REH cell (cell line): ENCODE results near the gene AP1B1.

DNA sequence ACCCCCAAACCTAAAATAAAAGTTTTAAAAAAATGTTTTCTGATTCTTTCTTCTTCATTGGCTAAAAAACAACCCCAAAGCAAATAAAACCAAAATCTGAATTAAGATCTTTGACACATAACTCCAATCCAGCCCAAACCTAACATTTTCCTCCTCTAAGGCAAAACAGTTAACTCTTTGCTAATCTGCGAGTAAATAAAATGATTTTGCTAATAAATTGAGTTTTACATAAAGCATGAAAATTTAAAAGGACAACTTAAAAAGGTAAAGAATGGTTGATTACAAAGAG is 53.3 kb downstream of the PITPNB start:
- PRO-cap = no peak

- PRO-cap = no peak
Measured at GRCh38 chr22:27885834-27886565, 33.1 kb downstream of the PITPNB start.

- PRO-cap = no peak
Measured at GRCh38 chr22:27910866-27911267, 8.2 kb downstream of the PITPNB start.

- PRO-cap = no peak
Measured at GRCh38 chr22:27962759-27963159, 43.7 kb upstream of the PITPNB start.

- PRO-cap = no peak
Measured at GRCh38 chr22:28441635-28442172, 237.9 kb downstream of the TTC28 start.

DNA sequence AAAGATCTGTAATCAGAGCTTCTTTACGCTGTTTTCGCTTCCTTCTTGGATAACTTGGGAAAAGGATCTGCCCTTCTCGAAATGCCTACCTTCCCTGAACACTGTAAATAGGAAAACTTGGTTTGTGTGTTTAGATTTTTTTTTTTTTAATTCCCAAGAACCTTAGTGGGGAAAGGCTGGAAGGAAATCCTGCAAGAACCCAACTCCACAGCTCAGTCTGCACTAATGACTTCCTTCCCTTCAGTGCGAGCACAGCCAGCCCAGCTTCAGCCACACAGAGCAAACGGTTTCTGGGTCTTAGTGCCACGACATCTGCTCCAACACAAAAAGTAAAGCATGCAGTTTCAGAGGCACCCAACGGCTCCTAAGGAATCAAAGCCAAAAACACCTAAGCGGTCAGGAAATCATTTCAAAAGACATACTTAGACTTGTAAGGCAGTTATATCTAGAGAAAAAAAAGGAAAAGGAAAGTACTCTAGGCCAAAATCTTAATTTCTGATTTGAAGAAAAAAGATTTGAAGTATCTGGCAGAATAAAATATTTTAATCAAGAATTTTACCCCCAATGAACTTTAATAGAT is 236.1 kb downstream of the TTC28 start:
- PRO-cap = unidirectional peak, minus-strand start at position 227 of the sequence

DNA sequence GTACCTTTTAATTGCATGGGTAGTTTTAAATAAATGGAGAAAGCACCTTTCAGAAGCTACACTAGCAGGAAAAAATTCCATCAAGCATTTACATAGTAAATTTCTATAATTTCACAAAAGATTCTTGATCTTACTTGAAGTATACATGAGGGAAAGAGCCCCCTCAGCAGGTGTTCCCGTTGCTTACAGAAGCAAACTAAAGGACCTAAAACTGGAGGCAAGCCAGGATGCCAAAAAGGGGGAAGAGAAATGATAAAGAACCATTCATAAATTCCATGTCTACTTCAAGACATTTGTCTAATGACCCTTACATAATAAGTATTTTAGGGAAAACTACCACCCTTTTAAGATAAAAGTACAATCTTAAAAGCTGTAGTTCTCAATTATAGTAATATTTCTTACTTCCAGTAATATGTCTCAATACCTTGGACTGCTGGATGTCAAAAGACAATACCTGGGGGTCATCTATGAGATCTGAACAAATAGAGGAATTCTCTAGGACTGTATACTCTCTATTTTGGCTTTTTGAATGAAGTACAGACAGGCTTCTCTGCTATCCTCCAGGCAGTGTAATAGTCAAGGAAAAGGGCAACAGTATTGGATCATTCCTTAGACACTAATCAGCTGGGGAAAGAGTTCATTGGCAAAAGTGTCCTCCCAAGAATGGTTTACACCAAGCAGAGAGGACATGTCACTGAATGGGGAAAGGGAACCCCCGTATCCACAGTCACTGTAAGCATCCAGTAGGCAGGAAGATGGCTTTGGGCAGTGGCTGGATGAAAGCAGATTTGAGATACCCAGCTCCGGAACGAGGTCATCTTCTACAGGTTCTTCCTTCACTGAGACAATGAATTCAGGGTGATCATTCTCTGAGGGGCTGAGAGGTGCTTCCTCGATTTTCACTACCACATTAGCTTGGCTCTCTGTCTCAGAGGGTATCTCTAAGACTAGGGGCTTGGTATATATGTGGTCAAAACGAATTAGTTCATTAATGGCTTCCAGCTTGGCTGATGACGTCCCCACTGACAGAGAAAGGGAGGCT is 22.4 kb downstream of the CCDC117 start:
- PRO-cap = no peak

- PRO-cap = no peak
Measured at GRCh38 chr22:28821498-28822023, 49.1 kb downstream of the CCDC117 start.

DNA sequence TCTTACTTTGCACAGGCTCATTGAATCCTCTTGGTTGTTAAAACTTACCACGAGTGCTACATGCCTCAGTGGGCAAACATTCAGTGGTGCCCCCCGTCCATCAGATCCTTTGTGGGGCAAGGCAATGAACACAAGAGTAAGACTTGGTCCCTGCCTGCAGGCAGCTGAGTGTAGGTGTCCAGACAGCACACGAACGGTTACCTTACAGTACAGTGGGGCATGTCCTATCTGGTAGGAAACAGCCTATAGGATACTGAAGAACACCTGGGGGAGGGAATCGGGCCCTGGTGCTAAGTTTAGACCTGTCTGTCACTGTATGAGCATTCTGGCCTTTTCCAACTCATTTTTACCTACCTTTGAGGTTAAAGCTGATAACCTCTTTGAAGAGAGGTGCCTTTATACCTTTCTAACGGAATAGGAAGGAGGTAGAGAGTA is 8.8 kb downstream of the ZNRF3 start:
- PRO-cap = no peak

DNA sequence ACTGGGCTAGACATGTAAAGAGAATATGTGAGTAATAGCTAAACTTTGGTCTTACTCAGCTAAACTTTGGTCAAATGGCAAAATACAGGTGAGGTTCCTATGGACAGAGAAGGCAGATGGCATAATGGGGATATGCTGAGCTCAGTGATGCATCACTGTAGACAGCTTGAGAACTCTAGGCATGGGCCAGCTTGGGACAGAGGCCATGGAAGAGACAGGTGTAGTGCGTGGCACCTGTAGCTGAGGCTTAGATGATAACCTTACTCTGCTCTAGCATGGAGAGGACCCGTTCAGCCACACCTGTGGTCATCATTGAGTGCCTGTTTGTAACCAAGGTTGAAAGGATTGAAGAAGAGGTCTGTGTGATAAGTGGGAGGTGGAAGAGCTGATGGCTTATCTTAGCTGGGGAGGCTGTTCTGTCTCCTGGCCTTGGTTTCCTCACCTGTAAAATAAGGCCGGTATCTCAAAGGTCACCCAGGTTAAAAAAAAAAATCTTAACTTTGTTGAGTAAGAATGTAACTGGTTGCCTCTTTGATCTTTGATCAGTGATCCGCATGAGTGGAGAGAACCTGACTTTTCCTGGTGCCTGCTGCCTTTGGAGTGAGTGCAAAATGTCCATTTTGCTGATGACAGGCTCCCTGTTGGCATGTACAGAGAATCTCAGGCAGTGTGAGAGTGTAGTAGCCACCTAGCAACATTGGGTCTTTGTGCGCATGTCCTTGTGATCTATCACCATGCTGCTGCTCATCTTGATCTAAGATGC is 48.6 kb downstream of the ZNRF3 start:
- PRO-cap = no peak

GRCh38 chr22:29022016-29022708 is 39.5 kb downstream of the C22orf31 start:
- PRO-cap = no peak

GRCh38 chr22:29030060-29031283 is 31.2 kb downstream of the C22orf31 start:
- PRO-cap = no peak

DNA sequence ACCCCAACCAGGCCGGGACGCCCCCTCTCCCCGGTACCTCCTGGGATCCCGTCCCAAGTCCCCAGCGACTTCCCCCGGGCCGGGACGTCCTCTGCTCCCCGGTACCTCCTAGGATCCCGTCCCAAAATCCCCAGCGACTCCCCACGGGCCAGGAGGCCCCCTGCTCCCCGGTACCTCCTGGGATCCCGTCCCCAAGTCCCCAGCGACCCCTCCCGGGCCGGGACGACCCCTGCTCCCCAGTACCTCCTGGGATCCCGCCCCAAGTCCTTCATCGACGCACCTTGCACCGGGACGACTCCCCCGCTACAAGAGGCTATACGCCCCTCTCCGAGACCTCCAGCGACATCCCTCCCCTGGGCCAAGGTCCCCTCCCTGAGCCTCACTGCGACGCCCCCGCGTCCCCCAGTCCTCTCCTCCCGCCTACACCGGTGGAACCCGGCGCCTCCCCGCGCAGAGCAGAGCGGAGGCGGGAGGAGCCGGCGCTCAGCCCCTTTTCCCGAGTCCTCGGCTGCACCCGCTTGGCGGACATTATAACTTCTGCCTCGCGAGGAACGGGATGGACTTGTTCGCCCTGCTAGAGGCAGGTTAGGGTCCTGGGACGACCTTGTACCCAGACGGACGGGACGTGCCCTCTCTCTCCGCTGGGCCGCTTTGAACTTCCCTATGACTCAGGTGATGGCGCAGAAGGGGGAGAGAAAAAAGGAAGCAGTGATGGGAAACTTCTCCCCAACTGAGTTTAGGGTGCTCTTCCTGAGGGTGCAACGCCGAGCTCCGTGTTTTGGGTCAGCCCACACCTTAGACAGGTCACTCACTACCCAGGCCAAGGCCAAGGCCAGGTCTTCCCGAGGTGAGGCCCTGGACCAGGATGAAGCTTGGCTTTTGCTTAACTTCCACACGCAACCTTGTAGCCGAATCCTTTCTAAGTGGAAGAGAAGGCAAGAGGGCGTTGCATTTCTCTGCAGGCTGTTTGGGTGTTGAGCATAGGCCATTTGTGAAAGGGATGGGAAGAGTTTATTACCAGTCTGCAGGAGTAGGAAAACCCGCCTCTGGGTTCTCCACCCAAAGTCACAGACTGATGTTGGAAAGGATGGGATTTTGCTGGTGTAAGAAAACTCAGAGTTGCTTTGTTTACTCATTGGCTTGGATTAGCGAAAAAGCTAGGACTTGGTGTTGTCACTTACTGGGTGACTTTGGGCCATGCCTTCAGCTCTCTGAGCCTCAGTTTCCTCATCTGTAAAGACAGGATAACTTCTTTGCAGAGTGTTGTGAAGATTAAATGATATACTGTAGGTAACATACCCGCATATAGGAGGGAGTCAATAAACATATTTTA is 1.2 kb downstream of the KREMEN1 start:
- PRO-cap = no peak

- PRO-cap = no peak
Measured at GRCh38 chr22:29109825-29110685, 37.2 kb downstream of the KREMEN1 start.

- PRO-cap = no peak
Measured at GRCh38 chr22:29121079-29121531, 48.3 kb downstream of the KREMEN1 start.

DNA sequence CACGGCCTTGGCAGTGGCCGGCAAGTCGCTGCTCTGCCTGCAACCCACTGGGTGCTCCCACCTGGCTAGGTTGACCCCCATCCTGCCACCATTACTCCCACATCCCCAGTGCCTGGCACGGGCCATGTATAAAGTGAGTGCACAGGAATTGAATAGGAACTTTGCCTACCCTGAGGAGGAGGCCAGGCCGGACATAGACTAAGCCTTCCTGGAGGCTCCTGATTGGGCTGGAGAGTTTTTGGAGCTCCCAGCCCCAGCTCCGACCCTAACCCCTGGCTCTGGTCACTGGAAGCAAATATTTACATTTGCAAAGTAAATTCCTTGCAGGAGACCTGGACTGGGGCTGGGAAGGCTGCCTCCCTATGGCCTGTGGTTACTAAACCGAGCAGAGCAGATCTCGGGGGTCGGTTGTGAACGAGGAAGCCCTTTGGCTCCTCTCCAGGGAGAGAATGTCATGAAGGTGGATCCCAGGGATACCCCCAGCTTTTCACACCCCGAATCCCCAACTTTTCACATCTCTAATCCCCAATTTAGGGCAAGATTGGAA is 14.5 kb downstream of the EMID1 start:
- PRO-cap = no peak

- PRO-cap = no peak
Measured at GRCh38 chr22:29260127-29260864, 7.5 kb downstream of the RHBDD3 start.

DNA sequence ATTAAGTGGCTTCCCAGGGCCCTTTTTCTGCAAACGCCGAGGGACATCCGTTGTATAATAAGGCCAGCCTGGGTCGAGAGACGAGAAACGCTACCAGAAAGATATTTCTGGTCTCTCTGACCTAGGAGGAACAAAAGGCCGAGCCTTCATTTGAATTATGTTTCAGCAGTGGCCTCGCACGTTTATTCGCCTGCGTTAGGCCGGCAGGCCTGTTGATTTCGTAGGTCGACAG is 922 bp downstream of the EWSR1 start:
- PRO-cap = bidirectional peak, plus-strand start at position 32 of the sequence, minus-strand start outside the sequence

DNA sequence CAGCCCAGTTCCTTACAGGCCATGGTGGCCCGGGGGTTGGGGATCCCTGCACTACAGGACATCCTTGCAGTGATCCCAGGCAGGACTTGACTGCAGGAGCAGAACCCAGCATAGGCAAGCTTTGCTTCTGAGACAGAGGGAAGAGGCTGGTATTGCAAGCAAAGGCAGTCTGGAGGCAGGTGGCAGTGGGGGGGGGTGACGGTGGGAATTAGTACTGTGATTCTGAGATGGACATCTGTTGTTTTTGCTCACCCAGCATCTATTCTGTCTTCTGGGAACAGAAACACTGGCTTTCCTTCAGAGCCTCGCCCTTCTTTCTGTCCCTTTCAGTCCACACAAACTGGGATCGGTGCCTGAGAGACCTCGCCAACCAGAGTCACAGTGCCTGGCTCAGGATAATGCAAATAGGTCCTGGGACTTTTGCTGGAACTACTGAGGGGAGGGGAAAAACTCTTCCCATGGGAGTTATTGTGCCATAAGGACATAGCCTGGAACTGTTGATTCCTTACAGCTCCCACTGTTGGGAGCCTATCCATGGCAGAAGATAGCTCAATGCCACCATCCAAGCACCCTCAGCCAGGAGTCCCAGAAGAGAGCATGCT is 31.2 kb upstream of the RASL10A start:
- PRO-cap = no peak

DNA sequence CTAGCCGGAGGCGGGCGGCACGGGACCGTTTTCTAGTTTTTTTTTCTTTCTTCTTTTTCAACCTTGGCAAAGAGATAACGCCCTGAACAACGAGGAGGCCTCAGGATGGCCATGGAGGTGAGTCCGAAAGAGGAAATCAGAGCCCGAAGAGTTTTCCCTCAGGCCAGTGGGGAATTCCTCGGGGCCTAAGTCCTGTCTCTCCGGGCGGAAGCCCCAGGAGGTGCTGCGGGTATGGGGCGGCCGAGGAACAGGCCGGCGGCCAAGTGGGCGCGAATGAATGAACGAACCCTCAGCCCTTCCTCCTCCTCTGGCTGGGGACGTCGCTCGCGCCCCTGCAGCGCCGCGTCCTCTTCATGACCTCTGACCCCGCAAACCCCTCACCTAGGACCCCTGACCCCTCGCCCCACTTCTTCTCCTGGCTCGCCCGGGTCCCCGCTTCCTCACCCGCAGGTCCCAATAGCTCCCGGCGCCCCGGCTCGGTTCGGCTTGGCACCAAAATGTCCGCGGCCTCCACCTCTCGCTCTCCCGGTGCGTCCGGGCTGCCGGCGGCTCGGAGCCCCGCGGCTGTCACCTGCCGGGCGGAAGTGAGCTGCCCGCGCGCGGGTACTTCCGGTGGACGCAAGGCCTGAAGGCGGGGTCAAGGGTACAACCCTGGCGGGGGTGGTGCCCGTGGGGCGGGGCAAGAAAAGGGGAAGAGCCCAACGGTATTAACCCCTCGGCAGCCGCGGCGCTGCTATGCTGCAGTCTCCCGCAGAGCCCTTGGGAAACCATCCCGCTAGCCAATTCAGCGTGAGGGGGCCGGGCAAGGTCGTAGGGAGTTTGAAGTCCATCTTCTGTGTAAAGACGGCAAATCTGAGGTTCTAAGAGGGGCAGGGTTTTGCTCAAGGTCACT is at the start of gene AP1B1:
Gene AP1B1, minus strand, starts transcription at position 591 of the 892 bp plus-strand sequence.
- PRO-cap = bidirectional peak, plus-strand start at position 741 of the sequence, minus-strand start at position 541 of the sequence